ENCODE measurements around a stretch of chr2.

- PRO-cap, result no peak
- RAMPAGE, long total RNA, 2 experiments, result no peak in any of the 2 experiments
These were observed 110.5 kb upstream of the UNC80 start for GRCh38 chr2:209661047-209661648.

DNA sequence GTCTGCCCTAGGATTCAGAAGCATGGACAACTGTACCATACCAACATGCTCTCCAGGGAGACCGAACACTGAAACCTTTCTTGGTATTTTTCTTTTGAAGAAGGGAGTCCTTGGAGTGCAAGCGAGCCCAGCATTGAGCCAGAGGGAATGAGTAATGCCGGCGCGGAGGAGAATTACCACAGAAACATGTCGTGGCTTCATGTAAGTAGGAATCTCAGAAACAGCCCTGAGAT, 106.3 kb upstream of the RPE start:
- PRO-cap, result no peak
- RAMPAGE, long total RNA, 2 experiments, result no peak in any of the 2 experiments

GRCh38 chr2:209933447-209934083, 68.9 kb upstream of the RPE start:
- PRO-cap, result no peak
- RAMPAGE, long total RNA, 2 experiments, result no peak in any of the 2 experiments

DNA sequence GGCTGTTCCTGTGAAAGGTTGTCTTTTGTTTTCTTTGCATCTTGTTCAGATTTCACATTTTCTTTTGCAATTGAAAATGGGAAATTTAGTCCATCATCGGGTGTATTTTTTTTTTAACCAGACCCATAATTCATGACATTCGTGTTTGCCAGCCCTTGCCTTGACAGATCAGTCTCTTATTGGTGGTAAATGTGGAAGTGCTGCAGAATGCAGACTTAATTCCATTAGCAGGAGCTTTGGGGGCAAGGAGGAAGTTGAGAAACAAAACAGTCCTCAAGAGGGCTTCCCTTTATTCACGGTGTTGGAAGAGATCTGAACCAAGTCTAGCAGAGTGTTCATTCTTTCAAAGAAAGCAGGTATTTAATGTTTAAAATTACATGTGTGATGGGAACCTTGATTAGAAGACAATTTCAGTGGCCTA, 16.6 kb upstream of the RPE start:
- PRO-cap, result no peak
- RAMPAGE, long total RNA, 2 experiments, result no peak in any of the 2 experiments

DNA sequence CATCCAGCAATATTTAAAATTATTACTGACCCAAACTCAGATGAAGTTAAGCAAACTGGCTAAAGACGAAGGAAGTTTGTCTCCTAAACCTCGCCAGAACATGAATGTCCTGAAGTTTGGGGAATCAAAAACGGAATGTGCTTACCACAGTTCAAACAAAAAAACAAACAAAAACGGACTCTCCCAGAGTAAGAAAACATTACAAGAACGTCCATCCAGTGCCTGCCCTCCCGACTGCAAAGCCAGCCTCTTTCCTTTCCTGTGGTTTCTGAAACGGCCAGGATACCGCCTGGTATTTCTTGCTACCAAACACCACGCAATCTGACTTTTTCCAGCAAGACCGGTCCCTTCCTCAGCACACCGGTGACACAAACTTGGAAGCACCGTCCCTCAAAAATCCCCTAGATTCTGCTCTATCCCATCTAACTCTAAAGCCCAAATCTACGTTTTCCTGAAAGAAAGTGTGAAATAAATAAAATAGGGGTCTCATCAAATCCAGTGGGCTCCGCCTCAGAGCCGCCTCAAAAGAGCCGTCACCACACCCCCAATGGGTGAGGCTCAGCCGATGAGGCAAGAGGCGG, 927 bp downstream of the KANSL1L start:
- PRO-cap, result unidirectional peak, minus-strand start at position 258 of the sequence; bidirectional peak, plus-strand start outside the sequence, minus-strand start at position 523 of the sequence
- RAMPAGE, long total RNA, 2 experiments, result no peak in any of the 2 experiments

- PRO-cap, result no peak
- RAMPAGE, long total RNA, 2 experiments, result no peak in any of the 2 experiments
These were observed 17.8 kb downstream of the ACADL start for GRCh38 chr2:210207368-210207859.

DNA sequence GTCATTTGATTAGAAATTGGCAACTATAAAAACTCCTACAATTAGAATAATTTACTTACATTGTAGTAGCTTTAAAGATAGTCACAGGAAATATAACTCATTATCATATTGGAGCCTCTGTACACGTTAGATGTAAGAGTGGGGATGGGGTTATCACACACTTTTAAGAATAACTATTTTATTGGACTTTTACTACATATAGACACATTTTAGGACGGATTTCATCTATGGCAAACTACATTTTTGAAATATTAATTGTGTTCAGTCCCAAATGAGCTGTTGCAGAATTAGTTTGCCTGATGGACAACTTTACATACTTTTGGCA, 4.3 kb downstream of the CPS1 start:
- PRO-cap, result no peak
- RAMPAGE, long total RNA, 2 experiments, result no peak in any of the 2 experiments

- PRO-cap, result no peak
- RAMPAGE, long total RNA, 2 experiments, result no peak in any of the 2 experiments
These were observed 80.4 kb downstream of the CPS1 start for GRCh38 chr2:210636465-210637447.

GRCh38 chr2:212237751-212238218, 300.8 kb downstream of the ERBB4 start:
- PRO-cap, result no peak
- RAMPAGE, long total RNA, 2 experiments, result no peak in any of the 2 experiments

DNA sequence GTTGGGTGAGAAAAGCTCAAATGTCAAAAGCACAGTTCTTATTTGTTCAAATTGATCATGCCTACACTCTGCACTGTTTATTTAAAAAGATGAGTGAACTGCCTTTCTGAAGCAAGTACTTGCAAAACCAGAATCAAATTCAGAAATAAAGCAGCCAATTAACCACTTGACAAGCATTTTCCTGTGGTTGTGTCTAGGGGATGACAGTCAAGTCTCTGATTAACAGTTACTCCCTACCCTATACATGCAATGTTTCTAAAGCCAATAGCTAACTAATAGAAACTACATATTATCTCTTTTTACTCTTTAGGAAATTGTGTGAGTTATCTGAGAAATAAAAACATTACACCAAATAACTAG, 5.6 kb downstream of the IKZF2 start:
- PRO-cap, result no peak
- RAMPAGE, long total RNA, 2 experiments, result no peak in any of the 2 experiments

- PRO-cap, result no peak
- RAMPAGE, long total RNA, 2 experiments, result no peak in any of the 2 experiments
These were observed 4.7 kb downstream of the SPAG16 start for GRCh38 chr2:213288918-213289347.

- PRO-cap, result no peak
- RAMPAGE, long total RNA, 2 experiments, result no peak in any of the 2 experiments
These were observed 70.3 kb downstream of the VWC2L start for GRCh38 chr2:214481115-214481596.

DNA sequence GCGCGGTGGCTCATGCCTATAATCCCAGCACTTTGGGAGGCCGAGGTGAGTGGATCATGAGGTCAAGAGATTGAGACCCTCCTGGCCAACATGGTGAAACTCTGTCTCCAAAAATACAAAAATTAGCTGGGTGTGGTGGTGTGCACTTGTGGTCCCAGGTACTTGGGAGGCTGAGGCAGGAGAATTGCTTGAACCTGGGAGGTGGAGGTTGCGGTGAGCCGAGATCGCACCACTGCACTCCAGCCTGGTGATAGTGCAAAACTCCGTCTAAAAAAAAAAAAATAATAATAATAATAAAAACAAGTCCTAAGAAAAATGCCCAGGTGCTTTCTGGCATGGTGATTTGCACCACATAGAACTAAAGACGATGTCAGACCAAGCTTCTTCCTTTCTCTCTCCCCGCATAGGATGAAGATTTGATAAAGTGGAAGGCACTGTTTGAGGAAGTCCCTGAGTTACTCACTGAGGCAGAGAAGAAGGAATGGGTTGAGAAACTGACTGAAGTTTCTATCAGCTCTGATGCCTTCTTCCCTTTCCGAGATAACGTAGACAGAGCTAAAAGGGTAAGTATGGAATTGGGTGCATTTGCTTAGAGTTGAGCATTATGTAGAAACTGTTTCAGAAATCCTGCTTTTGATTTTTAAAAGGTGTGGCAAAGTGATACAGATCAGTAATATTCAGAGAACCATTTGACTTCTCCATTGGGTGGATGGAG, 37.0 kb downstream of the ATIC start:
- PRO-cap, result no peak
- RAMPAGE, long total RNA, 2 experiments, result no peak in any of the 2 experiments

DNA sequence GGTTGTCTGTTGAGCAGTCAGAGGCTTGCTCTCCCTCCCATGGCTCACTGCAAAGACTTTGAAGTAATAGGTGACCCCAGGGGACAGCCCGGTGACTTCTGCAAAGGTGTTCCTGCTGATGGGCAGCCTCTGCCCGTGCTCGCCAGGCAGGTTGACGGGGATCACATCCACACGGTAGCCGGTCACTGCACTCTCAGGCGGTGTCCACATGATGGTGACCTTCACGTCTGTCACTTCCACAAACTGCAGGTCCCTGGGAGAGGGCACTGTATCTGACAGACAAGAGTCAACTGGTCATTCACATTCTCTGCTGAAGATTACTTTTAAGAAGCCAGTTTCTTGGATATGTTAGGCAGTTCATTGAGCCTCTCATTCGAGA, 29.6 kb downstream of the FN1 start:
- PRO-cap, result no peak
- RAMPAGE, long total RNA, 2 experiments, result no peak in any of the 2 experiments

GRCh38 chr2:215412569-215413044, 23.3 kb downstream of the FN1 start:
- PRO-cap, result no peak
- RAMPAGE, long total RNA, 2 experiments, result no peak in any of the 2 experiments

- PRO-cap, result no peak
- RAMPAGE, long total RNA, 2 experiments, result no peak in any of the 2 experiments
These were observed 18.5 kb downstream of the FN1 start for GRCh38 chr2:215417365-215417793.

DNA sequence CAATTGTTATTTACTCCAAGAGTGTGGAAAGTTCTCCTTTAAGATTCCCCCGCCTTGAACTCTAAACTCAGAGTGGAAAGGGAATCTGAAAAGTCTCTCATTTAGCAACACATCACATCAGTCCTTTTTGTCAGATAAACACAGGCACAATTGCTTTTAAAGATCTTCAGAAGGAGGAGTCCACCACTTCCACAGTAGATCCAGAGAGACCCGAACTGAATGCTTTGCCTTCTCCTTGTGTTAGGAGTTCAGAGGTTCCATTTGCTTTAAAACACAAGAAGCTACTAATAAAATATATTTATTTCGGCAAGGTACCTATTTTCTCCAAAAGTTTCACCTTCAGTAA, 1.3 kb upstream of the FN1 start:
- PRO-cap, result no peak
- RAMPAGE, long total RNA, 2 experiments, result no peak in any of the 2 experiments

GRCh38 chr2:215440159-215440371, 4.2 kb upstream of the FN1 start:
- PRO-cap, result no peak
- RAMPAGE, long total RNA, 2 experiments, result no peak in any of the 2 experiments

GRCh38 chr2:215758681-215759106, 254.7 kb downstream of the MREG start:
- PRO-cap, result no peak
- RAMPAGE, long total RNA, 2 experiments, result no peak in any of the 2 experiments

DNA sequence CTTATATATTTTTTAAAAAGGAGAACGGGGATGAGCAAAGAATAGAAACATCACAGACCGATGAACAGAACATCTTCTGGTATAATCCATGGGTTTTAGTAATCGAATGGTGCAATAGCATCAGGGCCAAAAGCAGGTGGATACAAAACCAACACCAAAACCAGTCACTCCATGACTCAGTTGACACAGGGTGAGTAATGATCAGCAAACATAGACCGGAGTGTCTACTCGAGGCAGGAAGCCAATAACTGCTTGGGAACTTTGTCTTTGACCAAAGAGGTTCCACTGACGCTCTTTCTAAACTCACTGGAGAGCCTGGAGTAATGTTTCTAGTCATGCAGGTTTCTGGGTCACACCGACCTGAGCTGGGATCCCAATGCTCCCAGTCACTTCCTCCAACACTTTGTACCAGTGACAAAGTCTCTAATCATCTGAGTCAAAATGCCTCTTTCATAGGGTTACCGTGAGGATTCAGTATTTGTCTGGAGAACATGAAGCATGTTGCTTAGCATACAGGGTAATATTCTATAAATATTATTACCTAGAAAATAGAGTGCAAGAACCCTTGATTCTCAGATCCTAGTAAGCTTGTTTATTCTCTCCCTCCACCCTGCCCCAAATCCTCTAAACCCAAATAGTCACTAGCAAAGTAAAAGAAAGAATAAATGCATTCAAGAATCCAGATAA, 30.8 kb downstream of the MREG start:
- PRO-cap, result no peak
- RAMPAGE, long total RNA, 2 experiments, result no peak in any of the 2 experiments

All from lower leg skin (tissue), 2 donors.